ENCODE measurements around a stretch of chr1.

DNA sequence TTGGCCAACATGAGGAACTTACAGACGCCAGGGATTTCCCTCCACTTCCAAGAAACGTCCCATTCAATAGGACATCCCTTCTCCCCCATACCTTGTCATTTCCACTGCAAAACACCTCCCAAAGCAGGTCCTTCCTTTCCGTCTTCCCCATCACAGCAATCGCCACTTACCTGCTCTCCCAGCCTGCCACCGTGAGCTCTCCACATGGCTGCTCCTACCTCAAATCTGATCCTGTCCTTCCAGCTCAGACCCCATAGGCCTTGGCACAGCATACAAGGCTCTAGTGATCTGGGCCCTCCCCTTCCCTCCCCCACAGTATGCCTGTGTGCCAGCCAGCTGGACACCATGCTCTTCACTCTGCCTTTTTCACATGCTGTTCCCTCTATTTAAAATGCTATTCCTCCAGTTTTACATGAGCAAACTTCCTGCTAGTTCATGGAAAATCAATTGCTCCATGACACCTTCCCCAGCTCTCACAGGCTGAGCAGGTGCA, 6.1 kb upstream of the TNNT2 start:
- PRO-cap: no peak
- RAMPAGE, long total RNA: no peak

- PRO-cap: unidirectional peak, plus-strand start at chr1:201422929
- RAMPAGE, long total RNA: no peak
Measured at GRCh38 chr1:201422643-201423216, 1.2 kb upstream of the TNNI1 start.

DNA sequence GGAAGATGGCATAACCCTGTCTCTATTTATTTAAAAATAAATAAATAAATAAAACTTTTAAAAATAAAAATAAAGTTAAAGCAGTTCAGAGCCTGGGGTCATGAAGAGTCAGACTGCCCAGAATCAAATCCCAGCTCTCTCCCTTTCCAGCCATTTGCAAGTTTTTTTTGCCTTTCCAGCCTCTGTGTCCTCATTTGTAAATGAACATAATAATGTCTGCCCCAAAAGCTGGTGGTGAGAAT, 15.8 kb downstream of the CSRP1 start:
- PRO-cap: no peak
- RAMPAGE, long total RNA: no peak

DNA sequence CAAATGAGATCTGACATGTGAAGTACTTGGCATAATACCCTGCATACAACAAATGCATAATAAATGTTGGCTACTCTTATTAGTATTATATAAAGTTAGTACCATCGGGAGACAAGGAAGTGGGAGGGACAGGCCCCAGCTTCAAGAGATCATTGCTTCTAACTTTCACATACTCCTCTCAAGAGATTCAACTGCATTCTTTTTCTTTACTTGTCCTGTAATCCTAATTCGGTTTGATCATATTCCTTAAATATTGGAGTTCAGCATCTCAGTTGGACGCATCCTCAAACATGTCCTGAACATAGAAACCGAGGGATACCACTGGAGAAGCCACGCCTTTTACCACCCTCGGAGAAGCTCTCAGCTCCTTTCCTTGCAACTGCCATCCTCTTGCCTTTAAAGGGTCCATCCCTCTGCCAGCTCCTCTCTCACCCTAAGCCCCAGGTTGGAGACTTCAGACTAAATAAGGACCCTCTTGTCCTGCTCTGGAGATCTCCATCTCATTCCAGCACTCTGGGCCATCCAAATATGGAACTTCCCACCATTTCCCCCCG, 15.4 kb downstream of the CSRP1 start:
- PRO-cap: no peak
- RAMPAGE, long total RNA: no peak

DNA sequence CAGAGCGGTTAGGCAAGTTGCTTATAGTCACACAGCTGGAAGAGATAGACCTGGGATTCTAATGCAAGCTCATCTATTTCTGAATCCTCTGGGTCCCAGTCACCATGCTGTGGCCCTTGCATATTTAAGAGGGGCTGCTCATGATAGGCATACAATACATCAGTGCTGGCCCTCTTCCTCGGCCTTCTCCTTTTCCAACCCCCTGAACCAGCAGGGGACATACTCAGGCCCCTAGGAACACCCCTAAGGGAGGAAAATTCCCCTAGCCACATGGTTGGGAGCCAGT, 7.0 kb downstream of the CSRP1 start:
- PRO-cap: no peak
- RAMPAGE, long total RNA: no peak

- PRO-cap: no peak
- RAMPAGE, long total RNA: no peak
Measured at GRCh38 chr1:201500283-201500560, 6.7 kb downstream of the CSRP1 start.

- PRO-cap: no peak
- RAMPAGE, long total RNA: no peak
Measured at GRCh38 chr1:201506457-201506971, 409 bp downstream of the CSRP1 start.

DNA sequence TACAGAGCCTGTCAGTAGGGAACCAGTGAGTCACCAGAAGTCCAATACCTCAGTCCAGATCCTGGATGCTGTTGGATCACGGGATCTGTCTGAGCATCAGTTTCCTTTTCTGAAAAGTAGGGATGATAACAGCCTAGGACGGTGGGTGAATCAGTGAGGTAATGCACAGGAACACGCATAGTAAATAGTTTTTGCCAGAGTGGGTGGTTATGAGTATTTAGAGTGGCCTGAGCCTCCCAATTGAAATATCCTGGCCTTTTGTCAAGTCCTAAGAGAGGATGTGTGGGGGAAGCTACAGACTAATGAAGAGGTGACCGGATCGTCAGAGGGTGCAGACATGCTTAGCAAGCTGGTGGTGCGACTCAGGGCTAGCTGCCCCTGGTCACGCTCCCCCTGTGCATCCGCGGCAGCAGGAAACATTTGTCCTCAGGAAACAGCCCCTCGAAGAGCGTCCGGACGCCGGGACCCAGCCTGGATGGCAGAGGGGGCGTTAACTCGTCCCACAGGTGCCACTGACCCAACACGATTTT, 24.0 kb downstream of the NAV1 start:
- PRO-cap: no peak
- RAMPAGE, long total RNA: no peak

GRCh38 chr1:201848020-201848834, 19.3 kb downstream of the IPO9 start:
- PRO-cap: no peak
- RAMPAGE, long total RNA: no peak

DNA sequence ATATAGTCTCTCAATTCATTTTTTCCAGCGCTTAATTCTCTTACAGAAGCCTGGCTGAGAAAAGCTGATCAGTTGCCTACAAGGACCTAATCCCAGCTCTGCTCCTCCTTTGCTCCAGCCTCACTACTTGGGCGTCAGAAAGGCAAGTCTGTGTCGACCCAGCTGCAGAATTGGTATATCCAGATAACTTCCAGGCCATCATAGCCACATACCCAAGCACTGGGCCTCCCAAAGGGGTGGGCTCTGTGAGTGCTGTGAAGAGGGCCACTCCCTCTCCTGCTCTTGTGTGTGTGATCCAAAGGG, 18.1 kb downstream of the LMOD1 start:
- PRO-cap: no peak
- RAMPAGE, long total RNA: no peak

DNA sequence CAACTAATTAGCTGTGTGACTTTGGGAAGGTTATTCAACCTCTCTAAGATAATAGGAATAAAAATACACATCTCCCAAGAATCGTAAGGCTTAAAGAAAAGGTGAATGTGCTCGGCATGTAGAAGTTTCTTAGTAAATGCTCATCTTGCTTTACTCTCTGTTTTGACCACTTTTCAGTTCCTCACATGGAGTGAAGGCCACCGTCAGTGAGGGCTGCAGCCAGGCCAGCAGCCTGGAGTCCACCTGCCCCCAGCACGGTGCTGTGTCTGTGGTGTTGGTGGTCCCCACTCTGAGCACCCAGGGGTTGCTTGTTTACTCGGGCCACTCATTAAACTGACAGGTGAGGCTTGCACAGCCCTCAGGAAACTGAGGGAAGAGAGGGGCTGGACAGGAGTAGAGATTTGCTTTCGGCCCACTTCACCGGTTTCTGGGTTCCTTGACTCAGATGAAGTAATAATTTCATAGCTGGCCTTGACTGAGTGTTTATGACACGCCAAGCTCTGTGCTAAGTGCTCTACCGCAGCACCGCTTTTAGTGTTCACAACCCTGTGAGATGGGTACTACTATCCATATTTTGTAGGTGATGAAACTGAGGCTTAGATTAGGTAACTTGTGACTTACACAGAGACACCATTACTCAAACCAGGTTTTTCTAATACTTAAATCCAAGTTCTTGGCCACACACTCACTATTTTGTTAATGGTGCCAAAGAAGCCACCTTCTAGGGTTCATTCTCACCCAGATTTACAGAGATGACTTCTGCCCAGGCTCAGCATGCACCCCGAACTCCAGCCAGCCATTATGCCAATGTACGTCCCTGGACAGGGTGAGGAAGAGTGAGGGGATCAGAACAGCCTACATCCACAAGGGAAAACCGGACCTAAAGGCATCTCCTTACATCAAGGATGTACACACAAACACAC, 2.8 kb downstream of the LMOD1 start:
- PRO-cap: no peak
- RAMPAGE, long total RNA: no peak

DNA sequence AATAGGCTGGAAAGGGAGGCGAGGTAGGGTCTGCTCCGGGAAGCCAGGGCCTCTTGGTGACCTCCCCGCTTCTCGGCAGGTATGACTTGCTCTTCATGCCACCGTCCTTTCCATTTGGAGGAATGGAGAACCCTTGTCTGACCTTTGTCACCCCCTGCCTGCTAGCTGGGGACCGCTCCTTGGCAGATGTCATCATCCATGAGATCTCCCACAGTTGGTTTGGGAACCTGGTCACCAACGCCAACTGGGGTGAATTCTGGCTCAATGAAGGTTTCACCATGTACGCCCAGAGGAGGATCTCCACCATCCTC, 13.2 kb upstream of the ELF3 start:
- PRO-cap: no peak
- RAMPAGE, long total RNA: no peak

GRCh38 chr1:202015839-202016506, 5.6 kb downstream of the ELF3 start:
- PRO-cap: no peak
- RAMPAGE, long total RNA: no peak

- PRO-cap: no peak
- RAMPAGE, long total RNA: no peak
Measured at GRCh38 chr1:202046147-202046607, 35.8 kb downstream of the ELF3 start.

DNA sequence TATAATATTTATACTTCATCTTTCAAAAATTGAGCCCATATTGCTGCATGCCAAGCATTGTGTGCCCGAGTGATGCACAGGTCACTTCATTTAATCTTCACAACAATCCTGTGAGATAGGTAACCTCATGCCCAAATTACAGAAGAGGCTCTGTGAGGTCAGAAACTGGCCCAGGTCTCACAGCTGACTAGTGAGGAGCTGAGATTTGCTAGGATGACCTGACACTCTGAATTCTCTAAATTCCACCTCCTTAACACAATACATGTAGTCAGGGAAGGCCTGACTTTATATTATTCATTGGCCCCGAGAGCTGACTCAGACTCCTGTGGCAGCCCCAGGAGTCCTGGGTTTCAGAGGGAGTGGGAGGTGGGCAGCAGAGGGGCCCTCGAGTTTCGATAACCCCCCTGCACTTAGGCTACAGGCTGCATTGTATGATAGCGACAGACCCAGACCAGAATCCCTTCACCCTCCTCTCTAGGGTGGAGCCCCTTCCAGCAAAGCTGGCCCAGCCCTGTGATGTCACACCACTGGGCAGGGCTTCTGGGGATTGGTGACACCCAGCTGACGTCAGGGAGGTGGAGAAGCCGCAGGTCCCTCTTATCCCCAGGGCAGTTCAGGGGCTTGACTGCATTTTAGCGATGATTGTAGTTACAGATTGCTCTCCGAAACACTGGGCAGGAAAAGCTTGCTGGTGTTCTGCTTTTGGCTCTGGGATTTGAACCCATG, 17.1 kb upstream of the GPR37L1 start:
- PRO-cap: no peak
- RAMPAGE, long total RNA: no peak

DNA sequence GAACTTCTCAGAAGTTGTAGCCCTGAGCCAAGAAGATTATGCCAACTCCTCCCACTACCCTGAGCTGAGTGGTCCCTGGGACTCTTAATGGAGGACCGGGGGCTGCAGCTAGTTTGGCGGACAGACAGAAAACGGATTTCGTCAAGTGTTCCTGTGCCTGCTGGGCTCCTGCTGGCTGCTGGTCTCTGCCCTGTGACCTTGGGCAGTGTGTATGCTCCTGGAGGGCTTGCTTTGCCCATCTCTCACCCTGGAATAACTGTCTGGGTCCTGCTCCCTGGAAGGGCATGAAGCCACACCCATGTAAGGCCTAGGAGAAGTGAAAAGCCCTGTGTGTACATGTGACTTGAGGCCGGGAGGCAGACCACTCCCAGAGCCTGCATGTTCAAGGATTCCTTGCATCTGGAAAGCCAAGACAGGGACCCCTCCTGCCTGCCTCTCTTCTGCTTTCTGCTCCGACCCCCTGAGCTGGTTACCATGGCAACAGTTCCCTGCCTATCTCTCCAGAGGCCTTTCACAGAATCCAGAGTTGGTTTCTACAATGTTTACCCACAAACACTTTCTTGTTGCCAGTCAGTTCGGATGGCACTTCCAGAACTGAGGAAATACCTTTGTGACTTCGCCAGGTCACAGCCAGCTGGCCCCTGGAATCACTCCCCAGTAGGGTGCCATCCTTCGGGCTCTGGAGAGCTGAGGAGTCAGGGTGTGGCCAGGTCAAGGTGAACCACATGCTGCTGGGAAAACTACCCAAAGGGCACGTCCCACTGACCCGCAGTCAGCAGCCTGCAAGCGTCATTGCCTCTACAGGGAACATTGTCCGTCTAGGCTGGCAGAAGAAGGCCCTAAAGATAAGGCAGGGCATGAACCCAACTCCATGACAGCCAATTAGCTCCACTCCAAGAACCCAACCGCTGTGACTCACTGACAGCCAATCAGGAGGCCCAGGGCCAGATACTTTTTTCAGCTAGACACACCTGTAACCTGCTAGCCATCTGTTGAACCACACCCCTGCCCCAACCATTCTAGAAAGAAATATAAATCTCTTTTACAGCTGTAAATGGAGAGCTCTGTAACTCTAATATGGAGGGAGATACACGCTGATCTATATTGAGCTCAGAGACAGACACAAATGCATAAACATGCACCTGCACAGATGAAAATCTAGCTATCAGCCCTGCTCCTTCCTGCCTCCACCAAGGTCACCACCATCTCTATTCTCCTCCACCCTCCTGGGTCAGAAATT, 14.6 kb upstream of the GPR37L1 start:
- PRO-cap: no peak
- RAMPAGE, long total RNA: no peak

GRCh38 chr1:202136570-202136821, 8.0 kb downstream of the ARL8A start:
- PRO-cap: no peak
- RAMPAGE, long total RNA: no peak

GRCh38 chr1:202147509-202148060, 3.0 kb upstream of the ARL8A start:
- PRO-cap: no peak
- RAMPAGE, long total RNA: no peak

DNA sequence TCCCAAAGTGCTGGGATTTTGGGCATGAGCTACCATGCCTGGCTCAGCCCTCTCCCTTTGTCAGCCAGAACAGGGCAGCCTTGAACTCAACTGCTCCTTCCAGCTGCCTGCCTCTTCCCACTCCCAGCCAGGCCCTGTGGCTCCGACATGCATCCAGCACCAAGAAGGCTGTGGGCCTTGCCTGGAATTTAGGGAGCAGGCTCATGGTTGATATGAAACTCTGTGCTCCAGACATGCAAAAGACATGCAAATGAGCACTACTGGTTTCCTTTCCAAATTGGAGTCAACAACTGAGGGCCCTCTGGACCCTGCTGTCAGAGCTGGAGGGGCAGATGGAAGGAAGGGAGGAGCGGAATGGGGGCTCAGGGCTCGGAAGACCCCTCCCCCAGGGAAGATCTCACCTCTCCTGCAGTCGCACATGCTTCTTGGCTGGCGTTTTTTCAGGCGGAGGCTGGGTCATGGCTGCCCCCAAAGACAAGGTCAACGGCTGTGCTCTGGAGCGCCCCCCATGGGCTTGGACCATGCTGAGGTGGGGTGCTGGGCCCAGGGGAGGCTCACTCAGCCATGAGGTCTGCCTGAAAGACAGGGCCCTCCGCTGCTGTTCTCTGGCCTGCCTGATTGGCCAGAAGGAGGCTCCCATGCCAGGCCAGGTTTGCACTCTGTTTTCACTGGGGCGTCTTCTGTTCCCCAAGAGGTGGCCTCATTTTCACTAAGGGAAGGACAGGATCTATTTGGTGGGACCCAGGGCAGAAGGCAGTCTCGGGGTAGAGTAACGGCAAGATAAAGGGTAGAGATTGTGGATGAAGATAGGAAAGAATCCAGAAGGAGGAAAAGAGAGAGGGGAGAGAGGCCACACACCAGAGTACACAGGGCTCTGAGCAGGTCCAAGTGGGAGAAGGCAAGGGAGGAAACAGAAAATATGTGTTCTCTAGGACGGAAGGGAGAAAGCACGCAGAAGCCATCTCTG, 1.2 kb downstream of the PTPN7 start:
- PRO-cap: bidirectional peak, plus-strand start at position 317 of the sequence, minus-strand start at position 183 of the sequence; bidirectional peak, plus-strand start at position 557 of the sequence, minus-strand start at position 449 of the sequence
- RAMPAGE, long total RNA: no peak

DNA sequence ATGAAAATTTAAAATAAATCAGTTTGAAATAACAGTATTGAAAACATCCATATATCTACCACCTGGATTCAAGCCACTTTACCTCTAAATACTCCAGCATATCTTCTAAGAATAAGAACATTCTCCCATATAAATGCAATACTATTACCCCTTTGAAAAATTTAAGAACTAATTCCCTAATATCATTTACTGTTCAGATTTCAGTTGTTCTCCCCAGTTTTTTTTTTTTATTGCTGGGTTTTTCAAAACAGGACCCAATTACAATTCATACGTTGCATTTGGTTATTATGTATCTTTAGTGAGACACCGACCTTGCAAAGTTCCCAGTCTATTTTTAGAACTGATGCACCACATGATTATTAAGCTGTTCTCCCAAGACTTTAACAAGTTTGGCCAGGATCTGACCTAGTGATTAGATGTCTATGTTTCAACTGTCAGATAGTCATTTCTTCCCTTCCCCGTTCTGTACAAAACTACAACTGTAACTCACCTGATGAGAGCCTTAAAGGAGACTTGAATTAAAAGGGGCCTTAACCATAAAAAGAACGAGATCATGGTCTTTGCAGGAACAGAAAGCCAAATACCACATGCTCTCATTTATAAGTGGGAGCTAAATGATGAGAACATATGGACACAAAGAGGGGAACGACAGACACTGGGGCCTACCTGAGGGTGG, 7.9 kb downstream of the UBE2T start:
- PRO-cap: no peak
- RAMPAGE, long total RNA: no peak

Measured in OCI-LY7 (cell line).